Temporal lobe (tissue), 2 donors: ENCODE results near the gene KATNAL1.

- RAMPAGE, long total RNA, result no peak
Observed at GRCh38 chr13:29435391-29435551, 160.2 kb downstream of the SLC7A1 start.

GRCh38 chr13:29437114-29437530 lies 158.4 kb downstream of the SLC7A1 start:
- RAMPAGE, long total RNA, result no peak

DNA sequence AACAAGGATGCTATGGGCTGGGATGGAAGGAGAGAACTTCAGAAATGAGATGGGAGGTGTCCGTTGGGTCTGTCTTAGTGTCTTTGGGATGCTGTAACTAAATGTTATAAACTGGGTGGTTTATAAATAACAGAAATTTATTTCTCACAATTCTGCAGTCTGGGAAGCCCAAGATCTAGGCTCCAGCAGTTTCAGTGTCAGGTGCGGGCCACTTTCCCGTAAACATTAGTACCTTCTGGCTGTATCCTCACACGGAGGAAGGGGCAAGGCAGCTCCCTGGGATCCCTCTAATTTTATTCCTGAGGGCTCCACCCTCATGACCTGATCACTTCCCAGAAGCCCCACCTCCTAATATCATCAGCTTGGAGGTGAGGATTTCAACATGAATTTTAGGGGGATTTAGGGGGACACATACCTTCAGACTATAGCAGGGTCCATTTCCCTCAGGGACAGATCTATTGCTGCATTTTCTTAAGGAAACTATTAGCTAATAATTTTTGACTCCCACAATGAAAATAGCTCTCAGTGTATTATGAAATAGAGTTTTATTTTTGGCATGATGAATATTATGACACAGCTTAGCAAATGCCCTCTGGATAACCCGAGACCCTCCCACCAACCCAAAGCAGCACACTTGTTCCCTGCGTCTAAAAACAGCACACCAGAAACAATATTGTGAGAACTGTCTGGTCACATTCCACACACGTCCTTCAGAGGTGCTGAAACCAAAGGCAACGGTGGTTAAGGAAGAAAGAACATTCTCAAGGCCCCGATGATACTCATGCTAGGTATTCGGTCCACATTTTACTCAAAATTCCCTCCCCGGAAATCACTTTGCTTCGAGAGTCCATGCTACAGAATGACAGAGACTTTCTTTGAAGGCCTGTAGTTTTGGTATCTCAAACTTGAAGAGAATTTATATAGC lies 157.0 kb downstream of the SLC7A1 start:
- RAMPAGE, long total RNA, result no peak

- RAMPAGE, long total RNA, result no peak
Observed at GRCh38 chr13:29509633-29510670, 85.5 kb downstream of the SLC7A1 start.

DNA sequence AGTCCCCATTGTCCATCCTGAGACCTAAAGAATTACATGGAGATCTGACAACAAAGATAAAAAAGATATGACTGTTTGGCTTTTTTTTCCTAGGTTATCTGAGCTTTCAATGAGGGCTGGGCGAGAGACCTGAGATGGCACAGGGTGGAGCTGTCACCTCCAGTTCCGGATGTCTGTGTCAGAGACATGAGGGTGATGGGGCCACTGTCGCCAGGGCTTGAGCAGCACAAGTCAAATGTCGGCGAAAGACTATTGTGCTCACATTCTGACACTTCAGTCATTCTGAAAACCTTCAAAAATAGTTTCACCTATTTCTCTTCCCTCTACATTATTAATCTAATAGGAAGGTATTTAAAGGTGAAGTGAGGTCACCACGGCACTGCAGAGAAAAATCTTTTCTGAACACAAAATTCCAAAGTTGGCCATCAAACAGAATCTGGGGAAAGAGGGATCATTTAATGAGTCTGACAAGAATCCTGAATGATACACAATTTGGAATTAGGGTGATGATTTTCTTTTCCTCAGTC lies 65.6 kb downstream of the SLC7A1 start:
- RAMPAGE, long total RNA, result no peak

DNA sequence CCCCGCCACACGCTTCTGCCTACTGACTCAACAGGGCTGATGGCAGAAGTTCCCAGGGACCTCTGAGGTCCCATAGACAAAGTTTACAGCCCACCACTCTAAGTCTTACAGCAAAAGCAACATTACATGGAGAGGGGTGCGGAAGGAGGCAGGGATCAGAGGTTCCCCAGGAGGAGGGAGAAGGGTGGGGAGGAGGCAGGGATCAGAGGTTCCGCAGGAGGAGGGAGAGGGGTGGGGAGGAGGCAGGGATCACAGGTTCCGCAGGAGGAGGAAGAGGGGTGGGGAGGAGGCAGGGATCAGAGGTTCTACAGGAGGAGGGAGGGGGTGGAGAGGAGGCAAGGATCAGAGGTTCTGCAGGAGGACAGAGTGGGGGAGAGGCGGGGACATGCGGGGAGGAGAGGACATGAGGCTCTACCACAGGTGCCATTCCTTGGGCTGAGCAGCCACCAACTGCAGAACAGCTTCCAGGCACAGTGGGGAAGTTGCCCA lies 52.0 kb downstream of the SLC7A1 start:
- RAMPAGE, long total RNA, result no peak

DNA sequence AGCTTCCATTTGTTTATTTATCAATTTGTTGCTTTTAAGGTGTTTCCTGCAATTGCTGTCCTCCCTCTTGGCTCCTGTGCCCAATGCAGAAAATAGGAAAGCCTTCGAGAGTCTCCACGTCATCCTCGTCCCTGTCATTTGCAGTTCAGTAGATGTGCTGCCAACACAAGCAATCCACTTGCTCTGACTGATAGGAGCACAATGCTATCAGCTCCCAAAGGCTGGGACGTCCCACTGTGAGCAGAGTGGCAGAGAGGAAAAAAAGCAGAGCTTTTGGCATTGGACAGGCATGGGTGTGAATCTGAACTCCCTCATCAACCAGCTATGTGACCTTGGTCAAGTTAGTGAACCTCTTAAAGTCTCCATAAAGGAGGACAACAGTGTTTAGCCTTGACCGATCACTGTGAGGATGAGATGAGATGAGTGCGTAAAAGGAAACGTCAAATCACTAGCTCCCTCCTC lies 10.7 kb upstream of the SLC7A1 start:
- RAMPAGE, long total RNA, result no peak

GRCh38 chr13:29850782-29850971 lies 260 bp upstream of the UBL3 start:
- RAMPAGE, long total RNA, result no peak

GRCh38 chr13:29994803-29995414 lies 144.5 kb upstream of the UBL3 start:
- RAMPAGE, long total RNA, result no peak

GRCh38 chr13:30240494-30241249 lies 66.7 kb downstream of the KATNAL1 start:
- RAMPAGE, long total RNA, result no peak

DNA sequence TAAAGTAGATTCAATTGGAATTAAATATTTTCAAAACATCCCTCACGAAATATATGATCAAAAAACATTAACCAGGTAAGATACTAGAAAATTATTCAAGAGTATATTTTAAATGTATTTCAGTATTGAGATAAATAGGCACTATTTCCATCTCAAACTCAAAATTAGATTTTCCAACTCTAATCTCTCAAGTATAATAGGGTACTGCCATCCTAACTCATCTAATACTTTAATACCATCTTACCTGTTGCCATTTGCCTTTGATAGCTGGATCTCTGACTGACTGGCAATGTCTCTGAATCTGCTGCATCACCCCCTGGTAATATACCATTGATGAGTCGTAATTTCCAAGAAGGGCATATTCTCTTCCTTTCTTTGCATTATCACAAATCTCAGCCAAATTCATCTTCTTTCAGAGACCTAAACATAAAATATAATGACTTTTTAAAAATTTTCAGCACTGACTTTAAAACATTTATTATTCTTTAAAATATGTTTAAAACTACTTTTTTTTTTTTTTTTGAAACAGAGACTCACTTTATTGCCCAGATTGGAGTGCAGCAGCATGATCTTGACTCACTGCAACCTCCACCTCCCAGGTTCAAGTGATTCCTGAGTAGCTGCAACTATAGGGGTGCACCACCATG lies 23.9 kb downstream of the KATNAL1 start:
- RAMPAGE, long total RNA, result no peak

- RAMPAGE, long total RNA, result no peak
Observed at GRCh38 chr13:30295848-30296189, 11.5 kb downstream of the KATNAL1 start.

- RAMPAGE, long total RNA, result start-site peak on the minus strand at chr13:30306847-30306871, 60 and 64 reads in 2 replicates; start-site peak on the minus strand at chr13:30306986-30307028, 124 and 34 reads in 2 replicates; start-site peak on the minus strand at chr13:30307392-30307409, 38 and 37 reads in 2 replicates
Observed at GRCh38 chr13:30306461-30307780, at the start of gene KATNAL1. Gene KATNAL1 (minus strand): TSS chr13:30307551.

- RAMPAGE, long total RNA, result no peak
Observed at GRCh38 chr13:30394572-30395446, 27.5 kb upstream of the UBE2L5 start.

GRCh38 chr13:30459362-30459724 lies 6.4 kb downstream of the HMGB1 start:
- RAMPAGE, long total RNA, result no peak

DNA sequence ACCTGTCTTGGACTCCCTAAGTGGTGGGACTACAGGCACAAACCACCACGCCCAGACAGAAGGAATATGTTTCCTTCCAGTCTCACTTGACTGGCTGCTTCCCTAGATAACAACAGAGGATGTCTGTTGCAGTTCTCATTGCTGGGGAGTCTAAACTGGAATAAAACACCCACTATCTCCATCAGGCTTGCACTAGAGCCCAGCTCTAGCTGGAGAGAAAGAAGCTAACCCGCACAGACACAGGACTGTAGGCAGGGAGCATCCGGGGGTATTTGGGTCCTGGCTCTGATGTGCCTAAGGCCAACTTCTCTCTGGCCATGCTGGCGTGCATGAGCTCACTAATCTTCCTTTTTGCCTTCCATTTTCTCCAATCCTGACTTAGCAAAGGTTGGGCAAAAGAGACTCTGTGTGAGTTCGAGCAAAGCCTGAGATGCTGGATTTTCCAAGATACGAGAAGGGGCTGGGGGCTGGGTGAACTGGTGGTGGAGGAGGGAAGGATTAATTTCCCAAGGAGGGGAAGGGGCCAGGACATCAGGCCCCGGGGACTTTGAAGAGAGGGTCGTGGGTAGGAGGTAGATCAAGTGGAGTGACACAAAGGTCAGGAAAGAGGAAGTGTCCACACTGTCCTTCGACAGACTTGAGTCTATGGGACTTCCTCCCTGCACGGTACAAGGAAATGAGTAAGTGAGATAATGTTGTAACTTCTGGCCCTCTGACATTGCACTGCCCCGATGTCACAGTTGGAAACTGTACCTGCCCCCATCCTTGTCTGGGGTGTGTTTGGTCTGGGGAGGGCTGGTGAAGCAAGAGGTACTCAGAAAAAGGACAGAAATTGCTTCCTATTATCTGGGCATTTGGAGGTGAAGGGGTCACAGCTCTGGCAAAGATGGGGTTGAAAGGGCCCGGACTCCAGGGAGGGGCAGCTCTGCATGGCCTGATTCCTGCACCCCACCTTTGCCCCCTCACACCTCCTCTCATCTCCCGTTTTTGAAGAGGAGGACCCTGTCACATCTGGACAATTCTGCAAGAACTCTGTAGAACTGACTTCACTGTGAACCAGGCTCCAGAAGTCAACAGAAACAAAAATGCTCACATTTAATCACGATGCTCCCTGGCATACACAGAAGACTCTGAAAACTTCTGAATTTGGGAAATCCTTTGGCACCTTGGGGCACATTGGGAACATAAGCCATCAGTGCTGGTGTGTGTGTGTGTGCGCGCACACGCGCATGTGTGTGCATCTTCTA lies 22.3 kb upstream of the ALOX5AP start:
- RAMPAGE, long total RNA, result no peak

DNA sequence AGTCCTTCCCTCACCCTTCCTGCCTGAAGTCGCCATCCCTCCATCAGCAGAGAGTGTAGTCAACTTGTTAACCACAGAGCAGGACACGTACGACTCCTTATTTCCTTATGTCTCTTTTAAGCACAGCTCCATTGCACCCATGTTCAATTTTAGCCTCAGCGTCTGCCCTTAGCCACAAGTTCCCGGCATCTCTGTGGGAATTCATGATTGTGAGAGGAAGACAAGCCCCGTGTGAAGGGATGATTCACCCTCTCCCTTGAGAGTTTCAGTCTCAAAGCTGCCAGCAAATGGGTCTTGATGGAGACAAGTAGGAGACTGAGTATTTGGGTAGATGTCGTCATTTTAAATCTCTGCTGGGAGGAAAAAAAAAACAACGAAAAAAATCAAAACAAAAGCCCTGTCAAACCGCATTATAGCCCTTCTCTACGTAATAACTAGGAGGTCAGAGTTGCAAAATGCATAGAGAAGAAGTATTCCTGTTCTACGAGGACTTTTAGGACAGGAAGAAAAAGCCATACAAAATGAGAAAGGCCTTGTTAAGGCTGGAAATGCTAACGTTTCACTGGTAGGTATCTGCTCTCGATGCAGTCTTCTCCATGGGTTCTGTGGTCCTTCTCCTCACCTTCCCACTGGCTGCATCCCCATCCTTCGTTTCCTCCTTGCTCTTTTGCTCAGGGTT lies 58.1 kb upstream of the MEDAG start:
- RAMPAGE, long total RNA, result no peak

- RAMPAGE, long total RNA, result no peak
Observed at GRCh38 chr13:30868756-30869220, 37.3 kb upstream of the MEDAG start.

DNA sequence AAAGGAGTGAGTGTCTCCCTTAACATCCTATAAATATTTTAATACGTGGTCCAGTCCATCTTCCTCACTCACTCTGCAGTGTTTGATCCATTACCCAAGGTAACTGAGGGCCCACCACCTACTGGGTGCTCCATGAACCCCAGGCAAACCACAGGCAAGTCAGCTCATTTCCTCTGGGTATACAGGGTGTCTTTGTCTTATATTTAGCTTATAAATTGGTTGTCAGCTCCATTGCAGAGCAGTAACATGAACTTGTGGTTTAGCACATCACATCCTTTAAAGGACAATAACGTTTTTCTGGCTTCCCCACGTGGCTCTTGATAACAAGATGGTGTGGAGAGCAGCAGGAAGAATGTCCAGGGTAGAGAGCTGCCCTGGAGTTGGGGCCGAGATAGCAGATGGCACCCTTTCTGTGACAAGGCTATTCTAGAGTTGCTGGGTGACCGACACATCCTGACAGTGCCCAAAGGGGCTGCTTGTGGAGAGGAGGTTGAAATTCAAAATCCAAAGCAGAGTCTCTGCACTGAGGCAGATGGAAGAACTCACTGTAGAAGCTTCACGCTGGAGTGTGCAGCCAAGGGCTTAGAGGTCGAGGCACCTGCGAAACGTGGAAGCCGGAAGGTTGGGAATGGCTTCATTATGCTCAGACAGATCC lies 133.2 kb upstream of the FRY start:
- RAMPAGE, long total RNA, result no peak

GRCh38 chr13:31926869-31927652 lies 104.5 kb upstream of the FRY start:
- RAMPAGE, long total RNA, result no peak